Karpas-422 (cell line): ENCODE data around the genes DMRTA1 and ACO1.

DNA sequence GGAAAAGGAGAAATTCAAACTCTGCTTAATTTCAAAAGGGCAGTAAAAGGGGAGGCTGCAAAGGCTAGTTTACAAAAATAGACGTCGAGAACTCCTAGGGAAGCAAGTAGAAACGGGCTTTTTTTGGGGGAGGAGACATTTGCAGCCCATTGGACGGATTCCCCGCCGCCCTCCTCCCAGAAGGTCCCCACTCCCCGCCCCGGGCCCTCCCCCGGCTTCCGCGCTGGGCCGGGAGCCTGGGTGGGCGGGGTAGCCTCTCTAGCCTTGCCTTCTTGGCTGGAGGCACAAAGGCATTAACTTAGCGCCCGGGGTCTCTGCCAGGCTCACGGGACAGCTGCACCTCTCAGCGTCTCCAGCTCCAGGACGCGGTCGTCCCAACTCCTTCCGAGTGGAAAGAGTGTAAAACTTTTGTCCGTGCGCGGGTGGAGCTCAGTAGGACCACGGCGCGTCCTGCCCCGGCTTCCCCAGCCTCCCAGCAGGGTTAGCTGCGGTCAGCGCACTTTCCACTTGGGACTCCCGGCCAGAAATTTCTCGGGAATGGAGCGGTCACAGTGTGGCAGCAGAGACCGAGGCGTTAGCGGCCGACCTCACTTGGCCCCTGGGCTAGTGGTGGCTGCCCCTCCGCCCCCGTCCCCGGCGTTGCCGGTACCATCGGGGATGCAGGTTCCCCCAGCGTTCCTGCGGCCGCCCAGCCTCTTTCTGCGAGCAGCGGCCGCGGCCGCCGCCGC is at the start of gene DMRTA1:
Gene DMRTA1 (plus strand): TSS at position 296 of the 728 bp plus-strand sequence.
- PRO-cap: no peak
- RAMPAGE, long total RNA: no peak

DNA sequence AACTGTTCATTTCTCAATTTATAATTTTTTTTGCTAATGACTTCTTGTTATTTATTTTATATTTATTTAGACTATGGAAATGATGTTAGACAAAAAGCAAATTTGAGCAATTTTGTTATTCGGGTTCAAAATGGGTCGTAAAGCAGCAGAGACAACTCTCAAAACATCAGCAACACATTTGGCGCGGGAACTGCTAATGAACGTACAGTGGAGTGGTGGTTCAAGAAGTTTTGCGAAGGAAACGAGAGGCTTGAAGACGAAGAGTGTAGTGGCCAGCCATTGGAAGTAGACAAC is 374.0 kb downstream of the DMRTA1 start:
- PRO-cap: no peak
- RAMPAGE, long total RNA: no peak

GRCh38 chr9:23464032-23464396 is 362.0 kb downstream of the ELAVL2 start:
- PRO-cap: no peak
- RAMPAGE, long total RNA: no peak

GRCh38 chr9:23850048-23850913 is 24.2 kb upstream of the ELAVL2 start:
- PRO-cap: no peak
- RAMPAGE, long total RNA: no peak

GRCh38 chr9:26891387-26892070 is 1.1 kb downstream of the CAAP1 start:
- PRO-cap: no peak
- RAMPAGE, long total RNA: no peak

GRCh38 chr9:26901288-26901569 is 8.6 kb upstream of the CAAP1 start:
- PRO-cap: no peak
- RAMPAGE, long total RNA: no peak

GRCh38 chr9:27137962-27138534 is 29.0 kb downstream of the TEK start:
- PRO-cap: no peak
- RAMPAGE, long total RNA: no peak

DNA sequence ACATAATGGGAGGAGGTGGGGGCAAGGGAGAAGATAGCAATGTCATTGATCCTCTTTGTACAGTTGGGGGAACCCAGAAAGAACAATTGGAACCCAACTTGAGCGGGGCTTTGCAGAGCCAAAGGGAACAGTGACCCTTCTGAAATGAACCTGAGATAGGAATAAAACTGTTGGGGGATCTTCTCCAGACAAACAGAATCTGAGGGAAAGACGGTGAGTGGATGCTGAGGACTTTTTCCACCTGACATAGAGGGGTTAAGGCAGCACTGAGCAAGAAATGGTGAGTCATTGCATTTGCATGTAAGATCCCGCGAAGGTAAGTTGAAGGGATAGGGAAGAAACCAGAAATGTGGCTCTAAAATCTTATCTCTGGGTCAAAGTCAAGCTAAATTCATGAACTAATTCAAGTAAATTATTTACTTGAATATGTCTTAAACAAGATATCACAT is 74.3 kb upstream of the EQTN start:
- PRO-cap: no peak
- RAMPAGE, long total RNA: no peak

- PRO-cap: no peak
- RAMPAGE, long total RNA: no peak
Observed at GRCh38 chr9:27570921-27571342, 2.3 kb downstream of the C9orf72 start.

GRCh38 chr9:27644996-27645558 is 71.8 kb upstream of the C9orf72 start:
- PRO-cap: no peak
- RAMPAGE, long total RNA: no peak

DNA sequence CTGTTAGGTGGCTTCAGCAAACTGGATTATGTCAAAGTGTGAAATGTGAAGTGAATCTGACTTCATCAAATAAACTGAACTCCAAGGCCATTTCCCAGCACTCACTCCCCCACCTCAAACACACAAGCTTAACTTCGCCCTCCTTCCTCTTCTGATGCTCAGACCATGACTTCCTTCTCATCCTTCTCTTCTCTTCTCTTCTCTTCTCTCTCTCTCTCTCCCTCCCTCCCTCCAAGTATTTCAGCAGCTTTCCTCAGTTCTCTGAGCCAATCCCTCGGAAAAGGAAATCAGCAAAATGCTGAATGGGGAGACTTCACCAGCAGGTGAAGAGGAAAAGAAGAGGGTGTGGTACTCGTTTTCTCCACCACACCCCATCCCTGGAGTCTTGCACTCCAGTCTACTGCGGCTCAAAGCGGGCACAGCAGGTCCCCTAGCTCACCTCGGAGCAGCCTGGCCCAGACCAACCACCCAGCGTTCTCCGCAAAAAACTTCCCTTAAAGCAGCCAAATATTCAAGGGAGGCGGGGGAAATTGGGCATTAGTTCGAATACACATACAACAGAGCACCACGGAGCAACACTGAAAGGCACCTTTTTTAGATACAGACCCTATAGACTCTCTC is 1.9 kb downstream of the LINGO2 start:
- PRO-cap: no peak
- RAMPAGE, long total RNA: no peak

DNA sequence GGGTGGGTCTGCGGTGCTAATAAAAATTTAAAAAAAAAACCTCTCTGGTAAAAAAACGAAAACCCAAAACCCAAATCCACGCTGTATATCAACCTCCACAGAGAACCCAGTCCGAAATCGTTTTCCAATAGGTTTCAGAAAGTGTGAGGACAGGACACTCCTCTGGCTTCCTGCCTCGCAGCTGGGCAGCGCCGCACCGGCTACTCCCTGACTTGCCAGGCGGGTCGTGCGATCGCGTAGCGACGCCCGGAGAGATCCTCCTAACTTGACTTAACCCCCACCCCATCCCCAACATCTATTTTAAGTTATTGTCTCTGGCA is 868 bp downstream of the LINGO2 start:
- PRO-cap: no peak
- RAMPAGE, long total RNA: no peak

DNA sequence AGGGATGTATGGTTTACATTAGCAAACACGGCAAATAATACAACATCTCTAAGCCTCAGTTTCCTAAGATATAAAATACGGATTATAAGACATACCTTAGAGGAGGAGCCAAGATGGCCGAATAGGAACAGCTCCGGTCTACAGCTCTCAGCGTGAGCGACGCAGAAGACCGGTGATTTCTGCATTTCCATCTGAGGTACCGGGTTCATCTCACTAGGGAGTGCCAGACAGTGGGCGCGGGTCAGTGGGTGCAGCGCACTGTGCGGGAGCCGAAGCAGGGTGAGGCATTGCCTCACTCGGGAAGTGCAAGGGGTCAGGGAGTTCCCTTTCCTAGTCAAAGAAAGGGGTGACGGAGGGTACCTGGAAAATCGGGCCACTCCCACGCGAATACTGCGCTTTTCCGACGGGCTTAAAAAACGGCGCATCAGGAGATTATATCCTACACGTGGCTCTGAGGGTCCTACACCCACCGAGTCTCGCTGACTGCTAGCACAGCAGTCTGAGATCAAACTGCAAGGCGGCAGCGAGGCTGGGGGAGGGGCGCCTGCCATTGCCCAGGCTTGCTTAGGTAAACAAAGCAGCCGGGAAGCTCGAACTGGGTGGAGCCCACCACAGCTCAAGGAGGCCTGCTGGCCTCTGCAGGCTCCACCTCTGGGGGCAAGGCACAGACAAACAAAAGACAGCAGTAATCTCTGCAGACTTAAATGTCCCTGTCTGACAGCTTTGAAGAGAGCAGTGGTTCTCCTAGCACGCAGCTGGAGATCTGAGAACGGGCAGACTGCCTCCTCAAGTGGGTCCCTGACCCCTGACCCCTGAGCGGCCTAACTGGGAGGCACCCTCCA is 237.1 kb upstream of the LINGO2 start:
- PRO-cap: no peak
- RAMPAGE, long total RNA: no peak

DNA sequence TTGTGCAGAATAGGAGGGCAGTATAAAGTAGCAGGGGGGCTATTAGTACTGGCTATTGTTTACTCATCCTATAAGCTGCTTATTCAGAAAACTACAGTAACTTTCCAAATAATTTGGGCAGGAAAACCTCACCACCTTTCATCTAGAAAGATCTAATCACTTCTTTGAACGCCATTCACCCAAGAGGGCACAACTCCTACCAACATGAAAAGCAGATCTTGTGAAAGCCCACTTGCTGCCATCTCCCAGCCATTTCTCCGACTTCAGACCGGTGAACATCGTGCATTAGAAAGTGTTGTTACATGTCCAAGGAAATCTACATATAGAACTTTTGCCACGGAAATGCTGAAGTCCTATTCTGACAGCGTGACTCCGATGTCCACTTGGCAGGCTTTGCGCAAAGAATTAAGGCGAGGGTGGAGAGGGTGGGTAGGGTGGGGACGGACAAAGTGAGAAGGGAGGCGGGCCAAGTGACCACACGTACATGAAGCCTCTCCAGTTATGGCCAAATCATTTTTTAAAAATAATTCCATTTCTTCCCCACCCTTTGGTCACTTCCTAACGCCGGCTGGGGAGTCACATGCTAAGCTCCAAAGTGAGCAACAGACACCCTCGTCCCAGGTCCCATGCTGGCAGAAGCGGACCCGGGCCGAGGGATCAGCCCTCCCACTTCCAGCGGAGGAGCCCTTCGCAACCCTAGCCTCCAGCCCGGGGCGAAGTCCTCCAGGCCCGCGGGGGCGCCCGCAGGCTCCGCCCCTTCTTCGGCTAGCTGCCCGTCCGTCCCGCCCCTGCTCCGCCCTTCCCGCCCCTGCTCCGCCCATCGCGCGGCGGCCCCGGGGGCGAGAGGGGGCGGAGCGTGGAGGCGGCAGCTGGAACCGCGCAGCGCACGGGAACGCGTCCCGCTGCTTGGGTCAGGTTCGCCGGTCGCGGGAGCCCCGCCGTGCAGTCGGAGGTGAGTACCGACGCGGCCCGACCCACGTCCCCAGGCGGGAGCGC is at the start of gene ACO1:
Gene ACO1 (plus strand): TSS at position 860 of the 996 bp plus-strand sequence.
- PRO-cap: no peak
- RAMPAGE, long total RNA: start-site peak on the plus strand centred at position 857 of the sequence, 61 bp wide, 44 and 44 reads in 2 replicates

- PRO-cap: no peak
- RAMPAGE, long total RNA: no peak
Observed at GRCh38 chr9:32404725-32405533, 20.5 kb downstream of the ACO1 start.

DNA sequence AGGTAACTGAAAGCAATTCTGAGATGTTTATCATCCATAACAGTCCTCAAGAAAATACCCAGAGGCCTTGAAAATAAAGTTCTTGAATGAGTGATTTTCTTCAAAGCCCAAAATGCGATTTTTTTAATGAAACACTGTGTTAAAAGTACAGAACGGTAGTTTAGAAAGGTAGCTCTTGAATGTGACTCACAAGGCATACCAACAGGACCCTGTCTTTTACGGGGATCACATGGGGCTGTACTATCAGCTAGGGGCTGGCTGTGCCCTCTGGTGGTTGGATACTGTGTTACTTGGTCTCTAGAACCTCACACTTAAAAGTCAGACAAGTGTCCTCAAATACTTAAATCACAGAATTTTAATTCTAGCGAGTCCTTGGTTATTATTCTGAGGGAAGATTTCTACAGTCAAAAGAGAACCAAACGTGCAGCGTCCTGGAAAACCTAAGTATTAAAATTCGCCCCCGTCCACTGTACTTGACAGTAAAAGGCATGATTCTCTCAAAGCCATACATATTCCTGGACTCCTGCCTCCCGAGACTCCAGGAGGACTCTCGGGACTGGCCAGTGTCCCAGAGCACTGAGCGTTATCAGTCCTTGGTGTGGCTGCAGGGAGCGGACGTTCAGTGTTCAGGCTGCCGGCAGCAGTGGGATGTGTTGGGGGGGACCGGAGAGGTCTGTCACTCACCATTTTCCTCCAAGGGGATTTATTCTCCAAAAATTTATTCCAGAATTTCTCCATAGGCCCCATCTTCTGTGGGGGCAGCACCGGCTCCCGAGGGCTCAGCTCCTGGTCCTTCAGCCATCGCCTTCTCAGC is 555 bp downstream of the NDUFB6 start:
- PRO-cap: no peak
- RAMPAGE, long total RNA: no peak

DNA sequence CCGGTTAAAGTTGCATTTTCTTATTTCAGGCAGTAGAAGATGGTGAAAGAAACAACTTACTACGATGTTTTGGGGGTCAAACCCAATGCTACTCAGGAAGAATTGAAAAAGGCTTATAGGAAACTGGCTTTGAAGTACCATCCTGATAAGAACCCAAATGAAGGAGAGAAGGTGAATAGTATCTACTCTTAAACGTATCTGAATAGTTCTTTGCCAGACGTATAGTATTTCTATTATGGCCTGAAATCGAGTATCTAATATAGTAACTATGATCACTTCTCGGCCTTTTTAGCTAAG is 1.3 kb downstream of the DNAJA1 start:
- PRO-cap: no peak
- RAMPAGE, long total RNA: no peak

GRCh38 chr9:33034819-33035507 is 9.9 kb downstream of the DNAJA1 start:
- PRO-cap: no peak
- RAMPAGE, long total RNA: no peak

DNA sequence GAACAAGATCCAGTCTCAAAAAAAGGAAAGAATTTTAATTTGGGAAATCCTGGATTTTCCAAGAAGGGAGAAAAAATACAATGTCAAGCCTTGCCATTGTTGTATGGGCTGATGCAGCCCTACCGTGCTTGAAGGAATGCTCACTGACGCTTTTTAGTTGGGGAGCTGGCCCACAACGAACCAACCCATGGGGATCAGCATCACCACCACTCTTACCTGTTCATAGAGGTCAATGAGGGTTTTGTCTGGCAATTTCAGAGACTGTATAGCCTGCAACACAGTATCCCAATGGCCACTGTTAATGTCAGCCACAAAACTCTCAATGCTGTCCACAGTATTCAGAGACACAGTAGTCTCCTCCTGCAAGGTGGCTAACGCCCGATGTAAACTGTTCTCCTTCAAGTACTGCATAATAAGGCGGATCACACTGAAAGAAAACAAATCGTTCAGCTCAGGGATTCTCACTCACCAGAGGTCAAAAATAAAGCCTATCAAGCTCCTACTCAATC is 3.0 kb downstream of the SMU1 start:
- PRO-cap: no peak
- RAMPAGE, long total RNA: no peak

DNA sequence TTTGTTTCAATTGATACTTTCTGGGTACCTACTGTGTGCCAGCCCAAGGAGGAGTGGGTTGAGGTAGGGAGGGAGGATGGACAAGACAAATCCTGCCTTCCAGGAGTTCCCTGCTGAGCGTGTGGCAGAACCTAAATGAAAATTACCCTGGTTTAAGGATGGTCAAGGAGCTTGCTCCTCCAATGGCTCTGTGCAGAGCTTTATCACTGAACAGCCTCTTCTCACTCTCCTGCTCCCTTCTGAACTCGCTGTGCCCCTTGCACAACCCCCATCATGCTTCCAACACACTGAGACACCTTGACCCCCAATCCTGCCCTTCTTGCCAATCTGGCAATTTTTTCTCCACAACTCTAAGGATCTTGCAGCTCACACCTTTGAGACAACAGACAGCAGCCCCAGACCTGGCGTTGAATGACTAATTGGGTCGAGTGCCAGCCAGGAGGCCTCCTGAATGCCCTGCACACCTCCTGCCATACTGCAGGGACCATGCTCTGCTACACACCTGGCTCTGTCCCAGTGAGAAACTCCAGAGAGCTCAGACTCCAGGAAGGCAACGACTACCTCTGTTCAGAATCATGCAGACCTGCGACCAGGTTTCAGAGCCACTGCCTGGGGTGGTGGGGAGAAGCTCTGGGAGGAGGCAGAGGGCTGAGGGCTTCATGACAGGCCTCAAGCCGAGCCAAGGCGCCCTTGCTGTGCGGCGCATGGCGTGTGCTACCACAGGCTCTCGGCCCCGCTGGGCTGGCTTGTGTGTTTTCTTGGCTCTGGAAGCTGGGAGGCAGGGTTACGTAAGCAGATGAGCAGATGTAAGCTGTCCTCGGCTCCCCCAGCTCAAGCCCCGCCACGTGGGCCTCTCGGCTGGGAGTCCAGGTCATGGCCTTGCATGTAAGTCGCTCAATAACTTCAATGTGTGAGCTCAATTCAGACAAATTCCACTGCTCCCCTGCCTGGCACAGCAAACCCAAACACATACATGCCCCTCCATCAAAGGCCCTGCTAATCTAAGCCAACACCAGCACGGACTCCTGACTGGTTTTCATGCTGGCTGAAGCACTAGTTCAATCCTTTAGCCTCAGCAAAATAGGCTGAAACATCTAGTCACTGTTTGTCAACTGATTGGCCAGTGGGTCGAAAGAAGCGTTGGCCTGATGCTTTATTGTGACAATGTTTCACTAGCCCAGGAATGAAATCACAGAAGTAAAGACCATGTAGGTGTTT is 27.6 kb downstream of the B4GALT1 start:
- PRO-cap: no peak
- RAMPAGE, long total RNA: no peak